ENCODE data around the gene ATP6V1C2.

DNA sequence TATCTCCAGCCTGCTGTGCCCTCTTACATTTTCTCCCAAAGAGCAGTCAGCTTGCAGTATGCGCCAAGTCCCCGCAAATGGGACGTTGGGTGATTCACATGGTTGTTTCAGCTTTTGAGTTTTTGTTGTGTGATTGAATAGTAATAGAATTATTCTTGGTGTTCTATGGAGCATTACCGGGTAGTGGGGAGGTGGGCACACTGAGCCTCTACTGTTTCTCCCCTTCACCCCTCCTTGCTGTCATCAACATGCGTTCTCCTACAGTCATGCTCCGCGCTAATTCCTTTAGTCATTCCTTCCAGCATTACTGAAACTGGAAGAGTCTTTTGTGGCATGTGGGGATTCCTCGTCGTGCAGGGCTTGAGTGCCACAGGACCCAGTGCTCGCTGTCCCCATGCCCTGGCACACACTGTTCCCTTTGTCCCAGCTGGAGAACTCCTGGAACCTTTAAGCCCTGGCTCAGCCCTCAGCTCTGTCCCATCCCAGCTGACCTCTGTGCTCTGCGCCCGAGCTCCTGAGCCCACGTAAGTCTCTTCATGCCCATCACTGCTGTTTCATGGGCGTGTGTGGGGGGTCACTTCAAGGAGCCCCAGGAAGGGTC, 42.2 kb downstream of the ODC1 start:
- PRO-cap = bidirectional peak, plus-strand start at position 477 of the sequence, minus-strand start at position 366 of the sequence
- RAMPAGE, long total RNA, 4 experiments = no peak in any of the 4 experiments

GRCh38 chr2:10407154-10407831, 40.8 kb downstream of the ODC1 start:
- PRO-cap = no peak
- RAMPAGE, long total RNA, 4 experiments = start-site peak on the plus strand in 1 of 4 experiments, at chr2:10407513-10407772 at its widest, 8 reads per replicate

DNA sequence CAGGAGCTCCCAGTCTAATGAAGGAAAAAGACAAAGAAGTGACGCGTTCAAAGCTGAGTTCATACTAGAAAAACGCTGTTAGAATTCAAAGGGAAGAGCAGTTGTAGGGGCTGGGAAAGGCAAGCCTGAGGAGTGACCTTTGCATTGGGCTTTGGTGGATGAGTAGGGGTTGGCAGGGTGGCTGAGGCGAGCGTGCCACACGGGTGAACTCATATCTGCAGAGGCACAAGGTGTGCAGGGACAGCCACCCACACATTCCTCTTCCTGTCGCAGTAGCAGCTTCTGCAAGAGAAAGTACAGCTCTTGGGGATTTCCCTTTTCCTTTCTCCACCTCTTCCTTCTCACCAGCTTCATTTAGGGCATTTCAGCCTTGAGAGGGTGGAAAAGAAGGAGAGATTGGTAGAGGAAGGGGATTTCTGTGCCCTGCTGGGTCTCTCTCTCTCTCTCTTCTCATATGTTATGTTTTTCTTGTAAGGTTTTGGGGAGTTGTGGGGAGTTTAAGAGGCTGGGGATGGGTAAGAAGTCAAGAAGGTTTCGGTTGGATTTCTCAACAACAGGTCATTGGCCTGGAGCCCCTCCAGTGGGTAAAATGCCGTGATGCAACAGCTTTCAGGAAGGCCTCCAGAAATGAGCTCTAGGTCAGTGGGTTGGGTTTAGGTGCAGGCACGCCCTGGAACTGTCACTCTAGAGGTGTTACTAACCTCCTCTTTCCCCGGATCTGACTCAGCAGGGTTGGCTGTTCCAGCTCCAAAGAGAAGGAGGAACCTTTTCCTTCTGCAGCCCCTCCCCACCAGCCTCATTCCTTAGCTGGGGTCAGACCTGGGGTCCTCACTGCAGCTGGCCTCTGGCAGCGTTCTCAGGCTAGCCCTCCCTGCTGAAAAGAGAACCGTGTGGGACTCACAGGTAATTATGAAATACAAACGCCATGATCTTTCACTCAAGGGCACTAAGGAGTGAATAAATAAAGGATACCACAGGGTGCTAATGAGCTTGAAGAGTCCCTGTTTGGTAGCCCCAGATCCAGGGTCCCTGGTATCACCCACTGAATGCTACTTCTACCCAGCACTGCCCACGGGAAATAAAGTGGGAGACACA, 39.9 kb downstream of the ODC1 start:
- PRO-cap = no peak
- RAMPAGE, long total RNA, 4 experiments = no peak in any of the 4 experiments

DNA sequence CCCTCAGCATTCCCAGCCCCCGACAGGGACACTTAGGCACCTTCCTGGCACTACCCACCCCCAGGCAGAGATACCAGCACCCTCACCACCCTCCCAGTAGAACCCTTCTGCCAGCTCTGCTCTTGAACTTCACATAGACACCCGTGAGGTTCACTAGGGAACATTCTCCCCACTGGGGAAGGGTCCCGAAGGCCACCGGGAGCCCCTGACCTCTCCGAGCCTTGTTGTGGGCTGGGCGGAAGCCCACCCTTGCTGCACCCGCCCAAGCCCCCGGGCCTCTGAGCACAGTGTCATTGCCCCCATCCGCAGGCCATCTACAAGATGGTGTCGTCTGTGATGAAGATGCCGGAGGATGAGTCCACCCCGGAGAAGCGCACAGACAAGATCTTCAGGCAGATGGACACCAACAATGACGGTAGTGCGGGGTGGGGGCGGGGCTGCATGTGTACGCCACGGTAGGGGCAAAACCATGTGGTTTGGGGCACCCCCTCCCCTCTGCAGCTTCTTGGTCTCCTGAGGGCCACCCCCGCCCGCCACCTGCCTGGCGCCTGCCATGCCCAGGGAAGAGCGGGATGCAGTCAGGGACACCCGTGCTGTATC, 25.4 kb downstream of the ODC1 start:
- PRO-cap = no peak
- RAMPAGE, long total RNA, 4 experiments = no peak in any of the 4 experiments

GRCh38 chr2:10712134-10712545, 9.3 kb upstream of the ATP6V1C2 start:
- PRO-cap = no peak
- RAMPAGE, long total RNA, 4 experiments = no peak in any of the 4 experiments

GRCh38 chr2:10721351-10721923, at the start of gene ATP6V1C2:
TSS of gene ATP6V1C2 (plus strand) at chr2:10721630.
- PRO-cap = no peak
- RAMPAGE, long total RNA, 4 experiments = no peak in any of the 4 experiments

- PRO-cap = no peak
- RAMPAGE, long total RNA, 4 experiments = no peak in any of the 4 experiments
Measured at GRCh38 chr2:10864022-10864373, 47.7 kb upstream of the KCNF1 start.

DNA sequence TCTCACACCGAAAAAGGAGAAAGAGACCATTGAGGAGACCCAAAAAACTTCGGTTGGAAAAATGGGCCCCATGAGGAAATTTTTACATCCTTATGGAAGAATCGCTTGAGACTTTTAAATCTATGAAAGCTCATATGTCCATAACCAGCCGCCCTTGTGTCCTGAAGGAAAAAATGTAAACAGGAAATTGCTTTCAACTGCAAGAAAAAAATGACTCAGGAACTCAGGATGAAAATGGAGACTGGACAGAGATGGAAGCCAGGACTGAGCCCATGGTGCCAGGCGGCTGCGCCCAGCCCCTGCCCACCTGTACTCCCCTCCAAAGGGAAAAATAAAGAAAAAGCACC, 59.2 kb upstream of the C2orf50 start:
- PRO-cap = no peak
- RAMPAGE, long total RNA, 4 experiments = no peak in any of the 4 experiments

DNA sequence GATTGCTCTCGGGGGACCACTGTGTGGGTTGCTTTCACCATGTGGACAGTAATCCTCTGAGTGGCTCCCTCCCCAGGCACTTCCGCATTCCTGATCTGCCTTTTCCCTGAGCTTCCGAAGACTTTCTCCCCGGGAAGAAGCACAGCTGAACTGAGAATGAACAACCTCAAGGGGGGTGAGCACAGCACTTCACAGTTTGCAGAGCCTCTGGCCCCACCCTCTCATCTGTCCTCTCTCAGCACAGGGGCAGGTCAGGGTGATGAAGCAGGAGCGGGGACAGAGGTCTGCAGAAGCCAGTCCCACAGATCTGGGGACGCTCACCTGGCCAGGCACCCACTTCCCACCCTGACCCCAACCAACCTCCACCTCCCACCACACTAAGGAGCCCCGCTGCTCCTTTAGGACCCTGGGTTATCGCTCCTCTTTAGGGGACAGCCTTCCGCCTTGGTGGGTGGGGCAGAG, 11.3 kb upstream of the C2orf50 start:
- PRO-cap = no peak
- RAMPAGE, long total RNA, 4 experiments = no peak in any of the 4 experiments

- PRO-cap = no peak
- RAMPAGE, long total RNA, 4 experiments = no peak in any of the 4 experiments
Measured at GRCh38 chr2:11181810-11182446, 26.7 kb downstream of the SLC66A3 start.

- PRO-cap = no peak
- RAMPAGE, long total RNA, 4 experiments = no peak in any of the 4 experiments
Measured at GRCh38 chr2:11207457-11208043, 52.3 kb downstream of the SLC66A3 start.

DNA sequence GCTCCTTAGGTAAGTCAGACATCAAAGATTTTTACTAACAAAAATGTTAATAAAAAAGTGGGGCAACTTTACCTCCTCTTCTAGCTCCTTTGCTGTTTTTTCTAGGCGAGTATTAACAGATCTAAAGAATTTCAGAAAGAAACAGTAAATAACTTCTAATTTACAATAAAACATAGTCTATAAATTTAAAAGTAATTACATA, 60.7 kb downstream of the SLC66A3 start:
- PRO-cap = no peak
- RAMPAGE, long total RNA, 4 experiments = no peak in any of the 4 experiments

DNA sequence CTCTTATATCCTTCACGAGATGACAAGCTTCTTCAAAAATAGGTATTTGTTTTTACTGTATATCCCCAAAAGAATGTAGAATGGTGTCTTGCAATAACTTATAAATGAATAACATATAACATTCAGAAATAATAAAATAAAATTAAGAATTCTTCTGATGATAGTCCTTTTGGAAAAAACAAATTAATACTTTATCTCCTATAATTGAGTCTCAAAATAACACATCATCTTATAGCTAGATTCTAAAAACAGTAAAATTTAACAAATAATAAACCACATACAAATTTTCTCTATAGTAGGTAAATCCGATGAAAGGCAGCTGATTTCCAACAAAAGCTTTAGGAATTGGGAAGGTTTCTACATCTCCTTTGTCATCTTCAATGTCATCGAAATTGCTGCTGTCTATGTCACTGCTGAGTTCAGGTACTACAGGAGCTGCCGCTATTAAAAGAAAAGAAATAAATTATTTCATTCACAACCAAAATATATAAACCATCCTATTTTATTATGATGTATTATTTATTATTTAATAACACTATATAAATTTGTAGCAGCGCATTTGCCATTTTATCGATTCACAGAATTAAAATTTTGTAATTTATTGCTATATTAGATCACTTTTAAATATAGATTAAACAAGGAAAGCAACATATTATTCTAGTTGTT, 65.8 kb downstream of the SLC66A3 start:
- PRO-cap = no peak
- RAMPAGE, long total RNA, 4 experiments = no peak in any of the 4 experiments

DNA sequence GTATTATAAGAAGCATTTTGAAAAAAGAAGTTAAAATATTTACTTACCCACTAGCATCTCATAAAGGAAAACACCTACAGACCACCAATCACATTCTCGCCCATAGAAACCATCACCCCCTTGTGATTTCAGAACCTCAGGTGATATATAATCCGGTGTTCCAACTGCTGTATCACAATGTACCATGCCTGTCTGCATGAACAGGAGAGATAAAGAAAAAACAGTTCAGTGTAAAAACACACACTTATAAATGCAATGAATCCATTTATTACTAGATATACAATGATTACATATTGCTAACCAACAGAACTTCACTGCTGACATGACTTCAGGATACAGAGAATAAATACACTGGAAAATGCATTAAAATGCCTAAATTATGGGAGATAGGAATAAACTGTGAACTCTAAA, 71.9 kb downstream of the SLC66A3 start:
- PRO-cap = no peak
- RAMPAGE, long total RNA, 4 experiments = no peak in any of the 4 experiments

GRCh38 chr2:11347963-11348845, 3.8 kb upstream of the ROCK2 start:
- PRO-cap = no peak
- RAMPAGE, long total RNA, 4 experiments = no peak in any of the 4 experiments

- PRO-cap = bidirectional peak, plus-strand start at chr2:11374913, minus-strand start at chr2:11374660
- RAMPAGE, long total RNA, 4 experiments = no peak in any of the 4 experiments
Measured at GRCh38 chr2:11374269-11375239, 30.1 kb upstream of the ROCK2 start.

DNA sequence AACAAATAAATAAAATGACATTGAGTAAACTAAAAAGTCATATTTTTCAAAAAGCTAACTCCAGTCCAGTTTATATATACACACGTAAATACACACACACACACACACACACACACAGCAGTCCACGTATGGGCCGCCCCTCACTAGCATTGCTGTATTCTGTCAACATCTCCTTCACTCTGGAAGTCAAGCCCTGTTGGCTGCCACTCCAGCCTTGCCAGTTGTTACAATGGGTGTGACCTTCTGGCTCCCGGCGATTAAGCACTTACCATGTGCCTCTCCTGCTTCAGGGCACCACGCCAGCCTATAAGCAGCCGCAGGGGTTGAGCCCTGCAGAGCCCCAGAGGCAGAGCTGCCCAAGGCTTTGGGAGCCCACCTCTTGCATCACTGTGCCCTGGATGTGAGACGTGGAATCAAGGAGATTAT, 54.2 kb upstream of the ROCK2 start:
- PRO-cap = no peak
- RAMPAGE, long total RNA, 4 experiments = no peak in any of the 4 experiments

DNA sequence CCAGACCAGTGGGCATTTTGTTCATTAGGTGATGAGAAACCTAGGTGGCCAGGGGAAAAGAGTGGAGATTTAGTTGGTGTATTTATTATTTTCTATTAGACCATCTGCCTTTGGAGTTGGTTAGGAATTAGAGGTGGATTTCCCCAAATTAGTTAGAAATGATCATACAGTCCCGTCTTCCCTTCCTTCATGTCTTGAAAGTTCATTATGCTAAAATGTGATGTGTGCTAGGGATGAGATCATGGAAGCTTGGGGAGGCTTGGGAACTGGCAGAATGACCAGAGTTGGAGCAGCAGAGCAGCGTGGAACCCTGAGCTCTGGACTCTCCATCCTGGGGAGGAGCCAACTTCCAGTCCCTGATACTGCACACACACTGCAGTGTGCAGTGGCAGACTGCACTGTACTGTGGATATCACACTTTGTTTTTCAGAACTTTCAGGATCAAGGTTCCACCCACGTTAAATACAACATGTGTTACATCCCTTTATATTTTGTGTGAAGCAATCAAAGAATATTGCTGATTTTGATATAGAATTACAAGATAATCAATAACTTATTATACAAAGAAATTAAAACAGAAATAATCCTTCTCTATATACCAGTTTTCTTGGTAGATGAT, 27.3 kb upstream of the GREB1 start:
- PRO-cap = no peak
- RAMPAGE, long total RNA, 4 experiments = no peak in any of the 4 experiments

DNA sequence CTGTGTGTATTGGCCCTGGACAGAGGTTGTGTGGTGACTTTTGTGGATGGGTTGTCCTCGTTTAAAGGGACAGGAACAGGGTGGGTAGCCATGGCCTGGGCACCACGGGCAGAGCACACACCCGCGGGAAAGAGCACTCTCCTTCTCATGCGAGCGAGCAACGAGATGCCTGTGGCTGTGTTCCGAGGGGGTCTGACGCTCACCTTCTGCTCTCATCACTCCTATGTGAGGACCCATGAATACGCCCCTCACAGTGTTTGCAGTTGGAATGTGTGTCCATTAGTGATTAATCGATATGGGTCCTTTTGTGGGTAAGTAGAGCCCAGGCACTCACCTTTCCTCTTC, 16.5 kb upstream of the NTSR2 start:
- PRO-cap = no peak
- RAMPAGE, long total RNA, 4 experiments = no peak in any of the 4 experiments

- PRO-cap = no peak
- RAMPAGE, long total RNA, 4 experiments = no peak in any of the 4 experiments
Measured at GRCh38 chr2:11691141-11691486, 21.1 kb upstream of the NTSR2 start.

All from gastroesophageal sphincter (tissue), 4 donors.